Hepatocyte (in vitro differentiated cells and primary cell): ENCODE results near the gene MC1R.

- RAMPAGE, long total RNA = no peak
- RRBS = no CpG with 5 or more reads among the region's 7 CpGs
Measured at GRCh38 chr16:89741184-89741537, 19.8 kb downstream of the ZNF276 start.

DNA sequence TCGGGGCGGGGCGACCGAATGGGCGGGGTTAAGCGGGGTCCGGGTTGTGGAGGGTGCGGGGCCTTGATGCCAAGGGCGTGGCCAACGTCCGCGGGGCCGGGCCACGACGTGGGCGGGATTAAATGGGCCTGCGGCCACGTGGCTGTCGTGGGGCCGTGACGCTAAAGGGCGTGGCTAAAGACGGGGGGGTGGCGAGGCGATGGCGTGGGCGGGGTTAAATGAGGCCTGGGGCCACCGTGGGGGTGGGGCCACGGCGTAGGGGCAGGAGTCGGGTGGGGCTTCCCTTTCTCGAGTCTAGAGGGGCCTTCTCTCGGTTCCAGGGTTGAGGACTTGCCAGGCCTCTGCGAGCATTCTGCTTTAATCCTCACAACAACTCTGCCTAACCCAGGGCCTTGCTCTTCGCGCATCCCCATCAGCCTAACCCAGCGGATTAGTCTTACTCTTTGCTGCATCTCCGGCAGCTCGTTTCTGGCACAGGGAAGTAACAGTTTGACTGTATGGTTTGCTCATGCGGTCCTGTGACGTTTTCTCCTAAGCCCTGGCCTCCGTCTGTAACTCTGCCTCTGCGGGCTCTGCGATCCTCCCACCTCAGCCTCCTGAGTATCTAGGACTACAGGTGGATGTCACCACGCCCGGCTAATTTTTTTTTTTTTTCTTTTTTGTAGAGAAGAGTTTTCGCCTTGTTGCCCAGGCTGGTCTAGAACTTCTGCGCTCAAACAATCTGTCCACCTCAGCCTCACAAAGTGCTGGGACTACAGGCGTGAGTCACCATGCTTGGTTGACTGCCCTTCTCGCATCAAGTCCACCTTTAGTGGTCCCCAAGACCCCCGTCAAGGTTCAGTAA is 964 bp downstream of the TCF25 start:
- RAMPAGE, long total RNA = no peak
- RRBS = 1% methylated on average over 12 of the region's 51 CpGs

GRCh38 chr16:89913190-89913401 is 5.6 kb upstream of the MC1R start:
- RAMPAGE, long total RNA = no peak
- RRBS = no CpG with 5 or more reads among the region's 3 CpGs

DNA sequence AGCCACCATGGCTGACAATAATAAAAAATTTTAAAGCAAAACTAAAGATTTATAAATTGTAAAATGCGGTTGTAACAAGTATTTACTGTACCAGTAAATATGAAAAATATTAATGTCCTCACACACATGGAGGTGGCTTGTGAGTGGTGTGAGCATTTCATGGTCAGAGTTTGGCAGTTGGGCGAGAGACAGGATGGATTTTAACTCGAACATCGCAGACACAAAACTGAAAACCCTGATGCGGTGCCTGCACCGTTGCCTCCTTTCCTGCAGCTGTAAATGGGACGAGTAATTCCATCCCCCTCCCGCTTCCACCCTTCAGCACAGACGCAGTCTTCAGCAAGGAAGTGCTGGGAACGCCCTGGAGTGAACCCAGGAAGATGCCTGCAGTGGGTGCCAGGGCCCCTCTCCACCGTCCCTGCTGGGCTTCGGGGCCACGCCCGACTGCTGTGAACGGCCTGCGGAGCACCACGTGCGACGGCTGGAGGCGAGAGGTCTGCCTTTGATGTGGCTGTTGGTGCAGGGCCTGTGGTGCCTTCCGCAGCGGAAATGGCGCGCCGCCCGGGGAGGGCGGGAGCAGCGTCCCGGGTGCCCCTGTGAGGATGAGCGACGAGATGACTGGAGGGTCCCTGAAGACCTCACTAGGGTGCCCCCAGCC is 979 bp upstream of the MC1R start:
- RAMPAGE, long total RNA = no peak
- RRBS = under 1% methylated on average over 3 of the region's 31 CpGs

DNA sequence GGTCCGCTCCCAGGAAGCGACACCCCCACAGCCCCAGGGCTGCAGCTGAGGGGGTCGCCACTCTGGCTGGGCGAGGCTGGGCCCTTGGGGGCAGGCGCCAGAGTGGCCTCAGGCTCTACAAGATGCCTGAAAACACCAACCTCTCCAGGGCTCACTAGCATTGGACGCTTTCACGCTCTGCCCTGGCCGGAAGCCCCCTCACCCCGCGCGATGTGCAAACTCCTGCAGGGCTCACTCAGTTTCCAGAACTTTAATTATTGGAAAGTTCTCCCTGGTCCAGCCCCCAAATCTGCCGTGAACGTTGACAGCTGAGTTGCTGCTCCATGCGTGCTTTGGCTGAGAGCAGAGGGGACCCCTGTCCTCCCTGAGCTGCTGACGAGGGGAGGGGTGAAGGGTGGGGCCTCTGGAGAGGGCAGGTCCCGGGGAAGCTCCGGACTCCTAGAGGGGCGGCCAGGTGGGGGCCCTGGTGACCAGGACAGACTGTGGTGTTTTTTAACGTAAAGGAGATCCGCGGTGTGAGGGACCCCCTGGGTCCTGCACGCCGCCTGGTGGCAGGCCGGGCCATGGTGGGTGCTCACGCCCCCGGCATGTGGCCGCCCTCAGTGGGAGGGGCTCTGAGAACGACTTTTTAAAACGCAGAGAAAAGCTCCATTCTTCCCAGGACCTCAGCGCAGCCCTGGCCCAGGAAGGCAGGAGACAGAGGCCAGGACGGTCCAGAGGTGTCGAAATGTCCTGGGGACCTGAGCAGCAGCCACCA is at the start of gene MC1R:
TSS of gene MC1R (plus strand) at position 651 of the 757 bp plus-strand sequence.
- RAMPAGE, long total RNA = no peak
- RRBS = no CpG with 5 or more reads among the region's 32 CpGs

- RAMPAGE, long total RNA = no peak
- RRBS = no CpG with 5 or more reads among the region's 16 CpGs
Measured at GRCh38 chr16:89966848-89967868, 18.6 kb downstream of the DEF8 start.

GRCh38 chr16:89983396-89983796 is 34.8 kb downstream of the DEF8 start:
- RAMPAGE, long total RNA = no peak
- RRBS = no CpG with 5 or more reads among the region's 14 CpGs